Metastatic Liver Carcinoma in the Adrenal Gland (tissue), 2 donors: ENCODE data around the genes RBPMS2 and MTFMT.

DNA sequence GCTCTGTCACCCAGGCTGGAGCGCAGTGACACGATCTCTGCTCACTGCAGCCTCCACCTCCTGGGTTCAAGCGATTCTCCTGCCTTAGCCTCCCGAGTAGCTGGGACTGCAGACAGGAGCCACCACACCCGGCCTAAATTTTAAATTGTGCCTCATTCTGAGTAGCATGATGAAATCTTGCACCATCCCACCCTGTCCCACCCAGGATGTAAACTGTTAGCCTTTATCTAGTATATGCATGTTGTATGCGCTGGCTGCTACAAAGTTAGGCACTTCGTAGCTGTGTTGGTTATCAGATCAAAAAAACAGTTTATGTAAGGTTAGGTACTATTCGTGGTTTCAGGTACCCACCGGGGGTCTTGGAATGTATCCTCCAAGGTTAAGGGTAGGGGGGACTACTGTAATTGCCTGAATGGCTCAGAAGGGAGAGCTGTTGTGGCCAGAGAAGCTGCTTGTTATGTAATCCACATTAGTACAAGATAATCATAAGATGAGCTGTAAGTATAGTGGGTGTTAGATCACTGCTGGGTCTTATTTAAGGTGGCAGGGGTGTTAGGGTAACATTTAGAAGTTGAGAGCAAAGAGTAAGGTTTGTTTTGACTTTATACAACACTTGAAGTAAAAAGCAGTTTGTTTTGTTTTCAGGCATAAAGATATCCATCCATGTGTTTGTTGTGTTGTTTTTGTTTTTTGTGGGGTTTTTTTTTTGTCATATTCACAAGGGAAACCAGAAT, 103.7 kb downstream of the ZNF609 start:
- PRO-cap, 2 experiments: no peak in any of the 2 experiments

DNA sequence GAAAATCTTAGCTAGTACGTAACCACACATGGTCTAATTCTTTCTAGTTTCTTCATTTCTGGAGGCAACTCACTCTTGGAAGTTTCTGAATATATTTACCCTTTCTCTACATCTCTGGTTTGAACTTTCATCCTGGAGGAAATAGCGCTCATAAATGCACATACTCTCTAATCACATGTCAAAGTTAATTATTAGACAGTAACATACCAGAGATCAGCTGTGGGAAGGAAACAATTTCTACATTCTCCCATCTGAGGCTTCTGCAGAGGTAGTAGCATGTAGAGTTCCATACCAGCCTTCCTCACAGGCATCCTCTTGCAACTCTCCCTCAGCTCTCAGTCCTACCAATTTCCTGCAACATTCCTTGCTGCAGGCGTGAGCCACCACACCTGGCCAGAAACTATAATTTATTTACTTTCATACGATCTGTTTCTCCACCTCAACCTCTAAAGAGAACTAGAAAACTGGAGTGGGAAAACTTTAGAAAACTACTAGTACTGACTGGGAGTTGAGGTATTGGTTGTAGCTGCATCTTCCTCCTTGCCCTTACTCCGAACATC, 132.4 kb downstream of the RBPMS2 start:
- PRO-cap, 2 experiments: no peak in any of the 2 experiments

DNA sequence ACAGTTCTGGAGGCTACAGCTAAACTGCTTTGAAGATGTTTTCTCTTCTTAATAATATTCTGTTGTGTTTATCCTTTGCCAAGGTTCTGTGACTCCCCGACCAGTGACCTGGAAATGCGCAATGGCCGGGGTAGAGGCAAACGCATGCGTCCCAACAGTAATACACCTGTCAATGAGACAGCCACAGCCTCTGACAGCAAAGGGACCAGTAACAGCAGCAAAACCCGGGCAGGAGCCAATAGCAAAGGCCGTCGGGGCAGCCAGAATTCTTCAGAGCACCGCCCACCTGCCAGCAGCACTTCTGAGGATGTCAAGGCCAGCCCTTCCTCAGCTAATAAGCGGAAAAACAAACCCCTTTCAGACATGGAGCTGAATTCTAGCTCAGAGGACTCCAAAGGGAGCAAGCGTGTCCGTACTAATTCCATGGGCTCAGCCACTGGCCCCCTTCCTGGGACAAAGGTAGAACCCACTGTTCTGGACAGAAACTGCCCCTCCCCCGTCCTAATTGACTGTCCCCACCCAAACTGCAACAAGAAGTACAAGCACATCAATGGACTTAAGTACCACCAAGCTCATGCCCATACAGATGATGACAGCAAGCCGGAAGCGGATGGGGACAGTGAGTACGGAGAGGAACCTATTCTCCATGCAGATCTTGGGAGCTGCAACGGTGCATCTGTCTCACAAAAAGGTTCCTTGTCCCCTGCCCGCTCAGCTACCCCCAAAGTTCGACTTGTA, 101.4 kb downstream of the RBPMS2 start:
- PRO-cap, 2 experiments: no peak in any of the 2 experiments

GRCh38 chr15:64674652-64675321, 100.6 kb downstream of the RBPMS2 start:
- PRO-cap, 2 experiments: no peak in any of the 2 experiments

- PRO-cap, 2 experiments: no peak in any of the 2 experiments
These were observed 12.8 kb downstream of the RBPMS2 start for GRCh38 chr15:64762670-64762990.

DNA sequence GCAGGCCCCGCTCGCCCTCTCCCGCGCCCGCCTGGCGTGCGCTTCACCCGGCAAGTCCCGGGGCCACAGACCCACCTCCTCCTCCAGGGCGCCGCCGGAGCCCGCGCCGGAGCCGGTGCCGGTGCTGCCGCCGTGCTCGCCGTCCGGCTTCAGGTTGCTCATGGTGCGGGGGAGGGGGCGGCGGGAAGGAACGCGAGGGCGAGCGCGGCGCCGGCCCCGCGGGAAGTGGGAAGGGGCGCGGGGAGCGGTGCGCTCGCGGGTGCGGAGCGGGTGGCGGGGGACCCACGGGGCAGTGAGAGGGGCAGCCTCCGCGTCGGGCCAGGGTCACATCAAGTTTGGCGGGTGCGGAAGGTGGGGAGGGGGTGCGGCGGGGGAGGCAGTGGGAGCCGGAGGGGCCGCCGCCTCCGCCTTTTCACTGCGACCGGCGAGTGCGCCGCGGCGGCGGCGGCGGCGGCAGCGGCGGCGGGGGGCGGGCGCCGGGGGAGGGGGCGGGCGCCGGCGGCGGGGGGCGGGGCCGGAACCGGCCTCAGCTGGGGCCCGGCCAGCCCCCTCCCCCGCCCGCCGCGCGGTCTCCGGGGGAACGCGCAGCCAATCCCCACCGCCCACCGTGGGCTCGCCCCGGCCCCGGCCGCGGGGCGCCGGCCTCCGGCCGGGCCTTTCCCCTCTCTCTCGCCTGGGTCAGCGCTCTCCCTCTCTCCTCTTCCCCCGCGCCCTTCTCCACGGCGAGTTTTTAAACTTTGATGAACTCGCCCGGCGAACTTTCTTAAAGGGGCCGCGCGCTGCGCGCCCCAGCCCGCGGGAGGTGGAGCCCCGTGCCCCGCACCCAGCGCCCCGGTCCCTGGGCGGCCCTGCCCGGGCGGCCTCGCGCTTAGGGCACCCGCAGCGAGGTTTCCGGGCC, at the start of gene RBPMS2:
Gene RBPMS2, minus strand, starts transcription at position 432 of the 898 bp plus-strand sequence.
- PRO-cap, 2 experiments: peak in 2 of 2 experiments; most common plus-strand start position 557 of the sequence (in 1); most common minus-strand start position 417 of the sequence (in 1)

- PRO-cap, 2 experiments: no peak in any of the 2 experiments
These were observed 793 bp downstream of the PLEKHO2 start for GRCh38 chr15:64842435-64842981.

DNA sequence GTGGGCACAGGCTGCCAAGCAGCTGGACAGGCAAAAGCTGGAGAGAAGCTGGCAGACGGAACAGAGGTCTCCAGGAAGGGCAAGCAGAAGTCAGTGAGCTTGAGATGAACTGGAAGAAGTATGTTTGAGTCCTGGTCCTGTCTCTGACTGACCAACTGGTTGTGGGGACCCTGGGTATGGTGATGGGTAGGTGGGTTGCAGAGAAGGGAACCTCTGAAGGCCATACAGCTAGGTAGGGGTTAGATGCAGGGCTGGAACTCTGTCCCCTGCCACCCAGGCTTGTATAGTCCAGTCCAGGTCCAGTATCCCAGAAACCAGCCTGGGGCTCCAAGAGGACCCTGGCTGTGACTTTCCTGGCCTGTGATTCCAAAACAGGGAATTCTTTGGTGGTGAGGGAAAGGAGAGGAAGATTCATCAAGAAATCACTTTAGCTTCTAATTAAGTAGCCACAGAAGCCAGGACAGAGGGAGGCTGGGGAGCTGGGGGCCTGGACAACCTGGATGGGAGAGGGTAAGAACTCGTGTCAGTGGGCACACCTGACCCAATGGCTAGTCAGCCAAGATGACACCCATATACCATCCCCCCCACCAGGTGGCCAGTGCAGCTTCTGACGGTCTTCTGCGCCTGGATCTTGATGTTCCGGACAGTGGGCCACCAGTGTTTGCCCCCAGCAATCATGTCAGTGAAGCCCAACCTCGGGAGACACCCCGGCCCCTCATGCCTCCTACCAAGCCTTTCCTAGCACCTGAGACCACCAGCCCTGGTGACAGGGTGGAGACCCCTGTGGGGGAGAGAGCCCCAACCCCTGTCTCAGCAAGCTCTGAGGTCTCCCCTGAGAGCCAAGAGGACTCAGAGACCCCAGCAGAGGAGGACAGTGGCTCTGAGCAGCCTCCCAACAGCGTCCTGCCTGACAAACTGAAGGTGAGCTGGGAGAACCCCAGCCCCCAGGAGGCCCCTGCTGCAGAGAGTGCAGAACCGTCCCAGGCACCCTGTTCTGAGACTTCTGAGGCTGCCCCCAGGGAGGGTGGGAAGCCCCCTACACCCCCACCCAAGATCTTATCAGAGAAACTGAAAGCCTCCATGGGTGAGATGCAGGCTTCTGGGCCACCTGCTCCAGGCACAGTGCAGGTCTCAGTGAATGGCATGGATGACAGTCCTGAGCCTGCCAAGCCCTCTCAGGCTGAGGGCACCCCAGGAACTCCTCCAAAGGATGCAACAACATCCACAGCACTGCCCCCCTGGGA, 23.0 kb downstream of the PLEKHO2 start:
- PRO-cap, 2 experiments: no peak in any of the 2 experiments

GRCh38 chr15:65028757-65029803, at the start of gene MTFMT:
Gene MTFMT (minus strand): TSS chr15:65029639.
- PRO-cap, 2 experiments: peak in 2 of 2 experiments; most common minus-strand start chr15:65029639 (in 2)

GRCh38 chr15:65077691-65078511, 1.4 kb downstream of the KBTBD13 start:
- PRO-cap, 2 experiments: no peak in any of the 2 experiments

DNA sequence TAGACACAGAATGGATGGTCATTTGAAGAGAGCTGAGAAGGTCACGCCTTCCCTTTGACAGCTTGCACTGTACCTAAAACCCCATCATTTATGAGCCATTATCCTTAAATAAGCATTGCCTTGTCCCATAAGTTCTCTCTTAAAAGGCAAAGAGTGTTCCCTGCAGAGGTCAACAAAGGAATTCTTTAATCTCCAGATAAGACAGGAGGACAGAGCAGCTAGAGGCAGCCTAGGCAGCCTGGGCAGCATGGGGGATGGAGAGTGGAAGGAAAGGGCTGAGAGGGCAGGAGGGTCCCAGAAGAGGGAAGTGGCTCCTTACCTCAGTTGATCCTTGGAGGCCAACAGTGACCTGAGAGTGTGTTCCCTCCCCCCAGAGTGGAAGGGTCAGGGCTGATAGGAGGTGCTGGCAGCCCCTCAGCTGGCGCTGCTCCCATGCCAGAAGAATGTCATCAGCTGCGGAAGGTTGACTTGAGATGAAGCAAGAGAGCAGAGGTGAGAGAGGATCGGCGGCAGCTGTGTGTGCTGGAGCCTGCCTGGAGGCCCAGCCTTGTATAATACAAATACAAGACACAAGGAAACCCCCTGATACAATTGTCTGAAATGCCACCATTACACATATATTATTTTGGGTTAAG, 12.8 kb downstream of the KBTBD13 start:
- PRO-cap, 2 experiments: peak in 2 of 2 experiments; most common plus-strand start position 489 of the sequence (in 2); most common minus-strand start position 333 of the sequence (in 1)

DNA sequence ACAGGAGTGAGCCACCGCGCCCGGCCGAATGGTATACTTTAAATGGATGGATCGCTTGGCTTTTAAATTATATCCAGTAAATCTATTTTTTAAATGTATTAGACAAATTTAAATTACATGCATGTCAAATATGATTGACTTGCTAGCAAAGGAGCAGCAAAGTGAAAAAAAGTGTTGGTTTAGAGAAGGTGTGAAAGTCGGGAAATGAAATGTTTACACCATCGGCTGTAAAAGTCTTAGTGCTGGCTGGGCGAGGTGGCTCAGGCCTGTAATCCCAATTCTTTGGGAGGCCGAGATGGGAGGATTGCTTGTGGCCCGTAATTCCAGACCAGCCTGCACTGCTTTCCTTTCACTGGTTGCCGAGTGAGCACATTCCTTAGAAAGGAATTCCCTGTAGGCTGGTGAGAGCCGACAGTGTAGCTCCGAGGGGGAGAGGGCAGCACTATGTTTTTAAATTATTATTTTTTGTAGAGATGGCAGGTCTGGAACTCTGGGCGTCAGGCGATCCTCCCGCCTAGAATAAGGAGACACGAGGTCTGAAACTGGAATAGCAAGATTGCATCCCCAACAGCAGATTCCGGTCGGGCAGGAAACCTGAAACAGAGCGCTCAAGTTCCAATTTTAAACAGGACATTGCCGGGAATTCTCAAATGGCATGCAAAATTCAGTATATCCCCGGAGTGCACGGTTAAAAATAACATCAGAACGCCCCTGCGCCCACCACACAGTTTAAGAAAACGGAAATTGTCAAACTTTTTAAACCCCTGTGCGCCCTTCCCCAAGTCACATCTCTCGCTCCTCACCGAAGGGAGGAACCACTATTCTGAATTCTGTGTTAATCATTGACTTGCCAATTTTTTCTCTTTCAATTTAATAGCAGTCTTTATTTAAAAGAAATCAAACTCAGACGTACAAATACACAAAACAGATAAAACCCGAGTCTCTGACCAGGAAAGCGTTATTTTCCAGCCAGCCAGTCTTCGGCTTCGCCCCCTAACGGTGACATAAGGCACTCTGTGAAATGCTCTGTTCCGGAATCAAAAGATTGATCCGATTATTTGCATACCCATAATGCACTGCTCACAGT, 17.1 kb upstream of the PARP16 start:
- PRO-cap, 2 experiments: peak in 2 of 2 experiments; most common plus-strand start position 573 of the sequence (in 2); most common minus-strand start position 998 of the sequence (in 2)

DNA sequence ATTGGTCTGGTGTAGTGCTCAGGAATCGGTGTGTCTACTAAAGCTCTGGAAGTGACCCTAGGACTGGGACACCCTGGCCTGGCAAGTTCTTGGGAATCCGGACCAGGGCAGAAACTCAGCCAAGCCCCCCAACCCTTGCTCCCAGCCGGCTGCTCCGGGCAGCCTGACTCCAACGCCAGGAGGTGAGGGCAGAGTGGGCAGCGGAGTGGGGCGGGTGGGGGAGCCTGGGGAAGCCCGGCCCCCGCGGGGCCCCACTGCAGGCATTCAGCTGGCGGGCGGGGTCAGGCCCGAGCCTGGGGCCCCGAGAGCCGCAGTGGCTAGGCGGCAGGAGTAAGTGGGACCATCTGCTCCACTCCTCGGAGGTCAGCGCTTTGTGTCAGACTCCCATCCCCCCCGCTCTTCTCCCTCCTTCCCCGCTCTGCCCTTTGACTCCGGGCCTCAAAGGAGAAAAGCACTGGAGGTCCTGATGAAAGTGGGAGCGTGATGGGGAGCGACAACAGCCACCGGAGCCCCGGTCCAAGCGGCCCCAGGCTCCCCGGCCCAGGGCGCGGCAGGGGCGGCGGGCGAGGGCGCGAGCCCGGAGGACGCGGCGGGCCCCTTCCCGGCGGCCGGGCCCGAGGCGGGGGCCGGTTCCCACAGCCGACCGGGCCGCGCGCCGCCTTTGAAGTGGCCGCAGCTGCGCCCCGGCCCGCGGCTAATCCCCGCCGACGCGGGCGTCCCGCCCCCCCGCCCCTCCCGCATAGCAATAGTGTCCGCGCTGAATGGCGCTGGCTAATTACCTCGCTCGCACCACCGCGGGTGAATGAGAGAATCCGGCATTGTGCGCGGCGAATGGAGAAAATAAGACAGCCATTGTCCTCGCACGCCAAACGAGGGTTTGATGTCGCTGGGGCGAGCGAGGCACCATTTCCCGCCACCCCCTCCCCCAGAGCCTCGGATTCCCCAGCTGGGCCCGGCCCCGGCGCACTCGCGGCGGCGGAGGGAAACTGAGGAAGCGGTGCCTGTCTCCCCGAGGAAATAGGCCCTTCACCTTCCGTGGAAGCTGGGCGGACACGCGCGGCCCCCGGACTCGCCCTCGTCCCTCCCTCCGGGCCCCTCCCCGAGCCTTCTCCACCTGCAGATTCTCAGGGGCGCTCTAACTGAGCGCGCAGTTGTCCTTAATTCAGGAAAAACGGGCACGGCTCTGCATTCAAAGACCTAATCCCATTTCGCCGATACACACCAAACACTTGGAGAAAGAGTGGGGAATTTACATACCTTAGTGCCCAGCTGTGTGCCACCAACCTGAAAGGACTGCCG, 22.4 kb downstream of the IGDCC3 start:
- PRO-cap, 2 experiments: no peak in any of the 2 experiments

DNA sequence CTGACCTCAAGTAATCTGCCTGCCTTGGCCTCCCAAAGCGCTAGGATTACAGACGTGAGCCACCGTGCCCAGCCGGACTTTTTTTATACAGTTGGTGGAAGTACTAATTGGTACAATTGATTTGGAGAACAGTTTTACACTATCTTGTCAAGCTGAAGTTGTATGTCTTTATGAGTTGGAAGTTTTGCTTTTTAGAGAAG, 9.1 kb downstream of the HACD3 start:
- PRO-cap, 2 experiments: no peak in any of the 2 experiments

- PRO-cap, 2 experiments: no peak in any of the 2 experiments
These were observed 3.0 kb downstream of the SLC24A1 start for GRCh38 chr15:65624534-65625310.

DNA sequence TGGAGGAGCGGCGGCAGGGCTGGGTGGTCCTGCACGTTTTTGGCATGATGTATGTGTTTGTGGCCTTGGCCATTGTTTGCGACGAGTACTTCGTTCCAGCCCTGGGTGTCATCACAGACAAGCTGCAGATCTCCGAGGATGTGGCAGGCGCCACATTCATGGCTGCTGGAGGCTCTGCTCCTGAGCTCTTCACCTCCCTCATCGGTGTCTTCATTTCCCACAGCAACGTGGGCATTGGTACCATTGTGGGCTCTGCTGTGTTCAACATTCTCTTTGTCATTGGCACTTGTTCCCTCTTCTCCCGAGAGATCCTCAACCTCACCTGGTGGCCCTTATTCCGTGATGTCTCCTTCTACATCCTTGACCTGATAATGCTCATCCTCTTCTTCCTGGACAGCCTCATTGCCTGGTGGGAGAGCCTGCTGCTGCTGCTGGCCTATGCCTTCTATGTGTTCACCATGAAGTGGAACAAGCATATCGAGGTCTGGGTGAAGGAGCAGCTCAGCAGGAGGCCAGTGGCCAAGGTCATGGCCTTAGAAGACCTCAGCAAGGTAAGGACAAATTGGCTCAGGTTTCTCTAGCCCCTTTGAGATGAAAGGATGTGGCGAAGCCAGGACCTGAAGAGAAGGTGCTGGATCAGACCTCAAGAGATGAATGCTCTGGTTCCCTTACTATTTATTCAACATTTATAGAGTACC, 3.8 kb downstream of the SLC24A1 start:
- PRO-cap, 2 experiments: no peak in any of the 2 experiments

DNA sequence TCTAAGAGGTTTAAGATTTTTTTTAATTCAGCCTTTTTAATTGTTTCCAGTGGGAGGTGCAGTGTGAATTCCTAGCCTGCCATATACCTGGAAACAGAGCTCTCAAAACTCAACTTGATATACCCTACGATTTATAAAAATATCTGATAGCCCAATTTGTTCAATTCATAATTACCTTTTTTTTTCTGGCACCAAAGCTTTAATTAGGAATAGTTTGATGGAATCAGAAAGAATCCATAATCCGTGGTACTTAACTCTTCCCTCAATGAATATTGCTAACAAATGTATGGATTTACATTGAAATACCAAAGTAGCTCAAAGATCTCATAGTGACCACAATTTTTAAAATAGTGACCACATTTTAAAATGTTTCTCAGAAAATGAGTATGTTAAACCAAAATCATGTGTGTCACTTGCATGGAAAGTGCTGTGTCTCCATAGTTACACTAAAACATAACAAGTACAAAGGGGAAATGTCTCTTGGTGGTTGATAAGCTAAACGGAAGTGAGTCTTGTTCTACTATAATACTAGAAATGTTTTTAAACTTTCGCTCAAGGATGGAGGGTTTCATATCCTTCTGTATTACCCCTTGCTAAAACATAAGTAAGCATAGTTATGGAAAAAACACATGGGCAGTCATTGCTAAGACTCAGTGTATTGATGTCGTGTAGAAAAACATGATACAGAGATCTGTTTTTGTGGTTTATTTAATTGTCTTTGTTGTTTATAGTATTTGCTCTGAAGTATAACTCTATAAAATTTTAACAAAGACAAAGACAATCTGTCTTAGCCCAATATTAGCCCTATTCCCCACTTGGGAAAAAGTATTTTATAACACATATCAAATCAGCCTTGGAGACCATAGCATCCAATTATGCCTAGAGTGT, 26.8 kb upstream of the DENND4A start:
- PRO-cap, 2 experiments: no peak in any of the 2 experiments

DNA sequence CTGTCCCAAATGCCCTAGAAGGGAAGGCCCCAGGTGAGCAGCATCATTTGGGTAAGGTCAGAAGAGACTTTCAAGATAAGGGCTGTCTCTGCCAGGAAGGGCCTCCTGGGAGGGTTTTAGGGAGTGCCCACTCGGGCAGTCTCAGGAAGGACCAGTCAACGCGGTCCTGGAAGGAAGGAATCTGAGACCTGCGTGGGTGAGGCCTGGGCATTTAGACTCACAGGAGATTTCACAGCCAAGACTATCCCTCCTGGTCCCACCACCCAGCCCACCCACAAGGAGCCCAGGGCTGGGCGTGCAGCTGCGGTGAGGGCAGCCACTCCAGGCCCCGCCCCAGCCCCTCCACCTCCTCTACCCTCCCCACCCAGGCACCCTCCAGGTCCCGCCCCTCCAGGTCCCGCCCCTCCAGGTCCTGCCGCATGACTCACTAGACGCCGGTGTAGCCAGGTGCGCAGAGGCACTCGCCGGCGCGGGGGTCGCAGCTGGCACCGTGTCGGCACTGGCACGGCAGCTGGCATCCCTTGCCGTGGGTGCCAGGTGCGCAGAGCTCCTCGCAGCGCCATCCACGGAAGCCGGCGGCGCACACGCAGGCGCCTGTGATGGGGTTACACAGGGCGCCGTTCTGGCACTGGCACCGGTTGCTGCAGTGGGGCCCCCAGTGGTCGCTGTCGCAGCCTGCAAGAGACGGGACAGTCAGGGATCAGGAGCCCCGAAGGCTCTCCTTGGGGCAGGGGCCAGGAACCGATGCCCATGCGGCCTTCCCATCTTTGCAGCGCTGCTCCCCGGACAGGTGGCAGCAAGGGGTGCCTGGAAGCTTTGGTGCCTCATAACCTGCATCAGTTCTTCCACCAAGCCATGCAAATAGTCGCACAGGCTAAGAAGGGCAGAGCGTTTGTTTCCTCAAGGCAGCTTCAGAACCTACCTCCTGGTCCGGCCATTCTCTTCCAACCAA, 112.8 kb downstream of the RAB11A start:
- PRO-cap, 2 experiments: no peak in any of the 2 experiments

- PRO-cap, 2 experiments: no peak in any of the 2 experiments
These were observed 1.8 kb downstream of the MEGF11 start for GRCh38 chr15:66251666-66252325.

- PRO-cap, 2 experiments: no peak in any of the 2 experiments
These were observed 1.1 kb downstream of the DIS3L start for GRCh38 chr15:66294489-66294904.